H9 (cell line): ENCODE data around the gene RTCA.

DNA sequence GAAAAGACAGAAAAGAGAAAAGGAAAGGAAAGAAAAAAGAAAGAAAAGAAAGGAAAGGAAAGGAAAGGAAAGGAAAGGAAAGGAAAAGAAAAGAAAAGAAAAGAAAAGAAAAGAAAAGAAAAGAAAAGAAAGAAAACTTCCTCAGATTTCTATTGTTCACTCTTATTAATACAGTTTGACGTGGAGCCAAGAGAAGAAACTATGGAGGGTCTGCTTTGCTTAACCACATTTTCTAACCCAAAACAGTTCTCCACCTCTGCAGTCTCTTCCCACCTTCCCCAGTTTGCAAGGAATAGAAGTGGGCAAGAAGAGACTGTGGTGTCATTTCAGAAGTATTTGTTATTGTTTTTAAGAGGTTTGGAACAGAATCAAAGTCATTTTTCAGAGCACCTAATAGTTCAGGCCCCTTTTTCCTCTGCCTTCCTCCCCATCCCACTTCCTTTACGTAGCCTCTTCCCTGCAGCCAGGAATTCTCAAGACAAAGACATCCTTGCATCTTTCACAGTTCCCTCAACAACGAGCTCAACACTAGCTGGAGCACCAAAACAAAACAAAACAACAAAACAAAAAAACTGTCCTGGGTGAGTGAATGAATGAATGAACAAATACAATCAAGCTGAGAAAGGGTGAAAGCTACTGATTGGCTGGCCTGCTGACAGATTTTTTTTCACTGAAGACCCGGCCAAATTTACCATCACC, 6.8 kb downstream of the PALMD start:
- PRO-cap: no peak

DNA sequence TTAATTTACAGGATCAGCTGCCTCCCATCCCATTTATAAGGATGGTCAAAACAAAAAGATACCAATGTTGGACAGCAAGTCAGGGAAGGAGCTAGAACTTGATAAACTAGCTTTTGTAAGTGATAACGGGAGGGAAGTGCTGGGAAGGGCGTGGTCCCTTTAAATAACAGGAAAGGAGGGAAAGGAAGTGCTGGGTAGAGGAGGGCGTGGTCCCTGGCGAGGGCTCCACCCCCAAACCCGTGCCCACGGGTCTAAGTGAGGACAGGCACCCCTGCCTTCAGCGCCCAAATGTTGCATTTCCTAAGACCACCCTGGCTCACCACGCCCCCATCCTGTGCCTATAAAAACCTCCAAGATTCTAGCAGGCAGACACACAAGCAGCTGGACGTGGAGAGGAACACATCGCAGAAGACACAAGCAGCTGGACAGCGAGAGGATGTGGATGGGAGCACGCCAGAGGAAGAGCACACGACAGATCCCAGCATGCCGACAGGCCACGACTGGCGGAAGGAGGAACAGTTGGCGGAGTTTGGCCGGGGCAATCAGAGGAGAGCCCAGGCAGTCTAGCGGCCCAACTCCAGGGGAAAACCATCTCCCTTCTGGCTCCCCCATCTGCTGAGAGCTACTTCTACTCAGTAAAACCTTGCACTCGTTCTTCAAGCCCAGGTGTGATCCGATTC, 58.5 kb downstream of the PALMD start:
- PRO-cap: unidirectional peak, plus-strand start at position 372 of the sequence

- PRO-cap: no peak
Measured at GRCh38 chr1:99758737-99759688, 7.4 kb downstream of the FRRS1 start.

- PRO-cap: unidirectional peak, plus-strand start at chr1:100036827
Measured at GRCh38 chr1:100036572-100037200, 1.2 kb upstream of the MFSD14A start.

GRCh38 chr1:100265917-100267308, at the start of gene RTCA:
Gene RTCA (plus strand): TSS chr1:100266216.
- PRO-cap: bidirectional peak, plus-strand start at chr1:100266369, minus-strand start at chr1:100266116; bidirectional peak, plus-strand start at chr1:100266574, minus-strand start at chr1:100266632; bidirectional peak, plus-strand start at chr1:100266697, minus-strand start at chr1:100266690; bidirectional peak, plus-strand start at chr1:100266724, minus-strand start at chr1:100266742; unidirectional peak, minus-strand start at chr1:100266770

DNA sequence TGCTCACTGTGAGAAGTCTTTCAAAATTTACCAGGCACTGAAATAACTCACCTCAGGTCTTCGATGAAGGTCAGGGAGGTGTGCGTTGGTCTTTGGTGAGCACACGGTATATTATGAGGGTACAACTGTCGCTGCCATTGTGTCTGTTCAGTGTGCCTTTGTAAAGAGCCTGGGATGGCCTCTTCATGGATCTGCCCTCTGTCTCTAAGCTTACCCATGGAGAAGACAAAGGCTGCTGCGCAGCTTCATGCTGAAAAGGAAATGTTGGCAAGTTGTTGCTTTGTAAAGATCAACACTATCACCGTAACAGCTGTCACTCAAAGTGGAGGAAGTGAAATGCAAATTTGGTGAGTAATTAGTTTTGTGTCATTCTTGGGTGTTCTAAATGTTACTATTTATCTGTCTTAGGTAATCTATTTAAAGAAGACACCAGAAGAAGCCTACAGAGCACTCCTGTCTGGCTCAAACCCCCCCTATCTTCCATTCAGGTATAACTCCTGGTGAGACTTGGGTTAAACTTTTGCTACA, 71.6 kb downstream of the CDC14A start:
- PRO-cap: no peak

GRCh38 chr1:100528880-100529426, 9.0 kb upstream of the GPR88 start:
- PRO-cap: no peak

- PRO-cap: bidirectional peak, plus-strand start at chr1:101025352, minus-strand start at chr1:101025330
Measured at GRCh38 chr1:101024974-101025647, 473 bp downstream of the DPH5 start.

DNA sequence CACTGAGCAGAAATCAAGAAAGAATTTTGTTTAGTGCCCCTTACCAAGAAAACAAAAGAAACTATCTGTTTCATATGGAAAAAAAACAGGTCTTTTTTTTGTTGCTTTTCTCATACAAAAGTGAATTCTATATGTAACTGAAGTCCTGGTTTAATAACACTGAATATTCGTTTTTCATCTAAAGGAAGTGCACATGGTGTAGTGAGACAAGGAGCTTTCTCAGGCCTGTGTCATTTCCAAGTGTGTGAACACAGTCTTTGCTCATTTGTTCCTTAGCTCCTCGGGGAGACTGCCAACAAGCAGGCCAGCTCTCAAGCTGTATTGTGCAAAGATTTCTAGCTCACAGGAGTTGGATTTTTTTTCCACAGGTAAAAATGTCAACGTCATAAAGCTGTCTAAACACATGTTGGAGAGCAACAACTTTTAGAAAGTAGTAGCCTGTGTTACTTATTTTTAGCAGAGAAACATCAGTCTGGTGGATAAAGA, 87.9 kb upstream of the S1PR1 start:
- PRO-cap: no peak

DNA sequence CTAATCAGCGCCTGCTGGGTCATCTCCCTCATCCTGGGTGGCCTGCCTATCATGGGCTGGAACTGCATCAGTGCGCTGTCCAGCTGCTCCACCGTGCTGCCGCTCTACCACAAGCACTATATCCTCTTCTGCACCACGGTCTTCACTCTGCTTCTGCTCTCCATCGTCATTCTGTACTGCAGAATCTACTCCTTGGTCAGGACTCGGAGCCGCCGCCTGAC, 2.6 kb downstream of the S1PR1 start:
- PRO-cap: no peak

GRCh38 chr1:101239692-101240902, 3.3 kb downstream of the S1PR1 start:
- PRO-cap: no peak

- PRO-cap: no peak
Measured at GRCh38 chr1:101243487-101244173, 6.8 kb downstream of the S1PR1 start.

- PRO-cap: no peak
Measured at GRCh38 chr1:101264726-101265278, 28.0 kb downstream of the S1PR1 start.

GRCh38 chr1:101371128-101371675, 134.4 kb downstream of the S1PR1 start:
- PRO-cap: no peak

DNA sequence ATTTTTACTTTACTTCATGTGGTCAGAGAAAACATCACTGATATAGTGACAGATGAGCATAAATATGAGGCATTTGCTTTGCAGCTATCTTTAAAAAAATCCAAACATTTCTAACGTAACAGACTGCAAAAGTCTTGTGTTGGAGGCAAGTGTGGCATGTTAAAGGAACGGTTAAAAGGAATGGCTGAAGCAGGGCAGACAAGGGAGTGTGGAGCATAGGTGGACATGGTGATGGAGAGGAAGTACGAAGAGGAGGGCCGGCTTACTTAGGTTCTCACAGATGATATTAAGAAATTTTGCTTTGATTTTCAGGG, 263.4 kb upstream of the OLFM3 start:
- PRO-cap: no peak

DNA sequence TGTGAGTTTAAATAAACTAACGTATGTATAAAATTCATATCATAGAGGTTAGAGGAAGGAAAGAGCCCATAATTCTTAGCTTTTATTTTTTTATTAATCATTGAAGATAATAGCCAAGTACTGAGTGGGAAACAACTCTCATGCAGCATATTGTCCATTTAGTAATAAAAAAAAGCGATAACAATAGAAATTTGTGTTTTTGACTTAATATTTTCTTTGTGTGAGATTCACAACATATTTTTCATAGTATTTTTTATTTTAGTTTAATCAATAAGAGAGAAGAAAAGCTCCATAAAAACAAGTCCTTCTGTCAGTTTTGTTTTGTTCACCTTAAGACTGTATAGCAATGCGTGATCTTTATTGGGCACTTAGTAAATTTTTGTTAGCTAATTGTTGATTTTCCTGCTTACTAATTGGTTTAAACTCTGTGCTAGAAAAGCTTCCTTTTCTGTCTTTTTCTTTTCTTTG, 1280.3 kb upstream of the PRMT6 start:
- PRO-cap: no peak

DNA sequence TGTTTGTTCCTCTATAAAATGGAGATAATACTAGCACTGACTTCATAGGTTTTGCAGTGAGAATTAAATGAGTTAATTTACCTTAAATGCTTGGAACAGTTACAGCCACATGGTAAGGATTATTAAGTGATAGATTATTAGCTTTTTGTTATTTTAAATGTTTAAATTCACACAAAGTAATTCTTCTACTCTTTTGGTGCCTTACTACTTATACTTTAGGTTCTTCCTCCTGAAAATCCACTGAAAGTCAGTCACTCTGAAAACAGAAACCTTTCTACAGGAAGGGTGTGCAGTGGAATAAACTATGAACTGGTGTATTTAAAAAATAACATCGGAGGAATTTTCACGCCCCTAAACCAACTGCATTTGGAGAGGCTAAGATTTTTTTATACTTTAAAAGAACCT, 279.7 kb downstream of the VAV3 start:
- PRO-cap: no peak

- PRO-cap: no peak
Measured at GRCh38 chr1:107689253-107689728, 275.7 kb downstream of the VAV3 start.

- PRO-cap: no peak
Measured at GRCh38 chr1:107689748-107690284, 275.2 kb downstream of the VAV3 start.

- PRO-cap: bidirectional peak, plus-strand start at chr1:107964612, minus-strand start at chr1:107964596; bidirectional peak, plus-strand start at chr1:107964700, minus-strand start at chr1:107964676; bidirectional peak, plus-strand start at chr1:107964868, minus-strand start at chr1:107964882
Measured at GRCh38 chr1:107964282-107965038, 520 bp downstream of the VAV3 start.